Frontal cortex (tissue), 2 donors: ENCODE measurements around the gene TRIM45.

- RAMPAGE, long total RNA, result no peak
These were observed 15.4 kb downstream of the ATP1A1 start for GRCh38 chr1:116388364-116388848.

GRCh38 chr1:116399404-116400511, 26.7 kb downstream of the ATP1A1 start:
- RAMPAGE, long total RNA, result no peak

DNA sequence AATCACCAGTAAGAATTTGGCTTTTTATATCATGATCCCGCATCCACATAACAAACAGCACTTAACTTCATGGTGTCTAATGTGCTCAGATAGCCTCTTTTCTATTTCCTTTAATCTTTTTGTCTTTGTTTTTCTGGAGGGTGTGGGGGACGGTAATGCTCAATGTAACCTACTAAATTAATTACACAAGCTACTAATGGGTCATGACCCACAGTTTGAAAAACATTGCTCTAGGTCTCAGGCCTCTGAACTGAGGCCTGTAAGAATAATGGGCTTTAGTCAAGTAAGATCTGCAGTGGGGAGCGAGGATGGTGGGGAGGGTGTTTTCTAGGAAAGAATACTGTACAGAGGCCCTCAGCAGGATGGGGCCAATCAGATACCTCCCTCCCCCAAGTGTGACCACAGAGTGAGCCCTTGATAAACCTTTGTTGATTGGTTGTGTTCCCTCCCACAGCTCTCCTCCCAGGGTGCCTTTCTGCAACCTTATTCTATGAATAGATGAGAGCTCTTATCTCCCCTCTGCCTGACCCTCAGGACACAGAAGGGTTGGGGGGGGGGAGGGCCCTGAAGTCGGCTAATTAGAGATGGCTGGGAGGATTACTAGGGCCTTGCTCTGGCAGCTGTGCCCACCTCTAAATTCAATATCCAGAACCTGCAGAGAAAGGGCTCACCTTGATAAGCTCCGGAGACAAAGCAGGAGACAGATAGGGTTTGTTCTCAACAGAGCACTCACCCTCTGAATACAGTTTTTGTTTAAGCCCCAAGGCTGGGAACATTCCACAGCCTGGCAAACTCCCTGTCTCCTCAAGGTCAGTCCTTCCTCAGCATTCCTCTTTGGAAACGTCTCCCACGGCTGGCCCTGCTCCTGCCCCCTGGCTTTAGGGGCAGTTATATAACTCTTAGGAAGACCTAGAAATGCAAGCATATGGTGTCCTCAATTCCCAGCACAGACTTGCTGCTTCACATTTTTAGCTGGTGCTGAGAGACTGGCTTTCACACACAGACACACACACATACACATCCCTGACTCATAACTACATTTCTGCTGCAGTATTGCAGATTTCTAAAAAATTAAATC, 42.8 kb downstream of the ATP1A1 start:
- RAMPAGE, long total RNA, result no peak

- RAMPAGE, long total RNA, result no peak
These were observed 38.9 kb downstream of the CD58 start for GRCh38 chr1:116531759-116532529.

GRCh38 chr1:116559307-116559876, 11.4 kb downstream of the CD58 start:
- RAMPAGE, long total RNA, result no peak

- RAMPAGE, long total RNA, result no peak
These were observed 6.1 kb upstream of the CD58 start for GRCh38 chr1:116576605-116577673.

GRCh38 chr1:116687651-116688074, 20.1 kb upstream of the IGSF3 start:
- RAMPAGE, long total RNA, result no peak

DNA sequence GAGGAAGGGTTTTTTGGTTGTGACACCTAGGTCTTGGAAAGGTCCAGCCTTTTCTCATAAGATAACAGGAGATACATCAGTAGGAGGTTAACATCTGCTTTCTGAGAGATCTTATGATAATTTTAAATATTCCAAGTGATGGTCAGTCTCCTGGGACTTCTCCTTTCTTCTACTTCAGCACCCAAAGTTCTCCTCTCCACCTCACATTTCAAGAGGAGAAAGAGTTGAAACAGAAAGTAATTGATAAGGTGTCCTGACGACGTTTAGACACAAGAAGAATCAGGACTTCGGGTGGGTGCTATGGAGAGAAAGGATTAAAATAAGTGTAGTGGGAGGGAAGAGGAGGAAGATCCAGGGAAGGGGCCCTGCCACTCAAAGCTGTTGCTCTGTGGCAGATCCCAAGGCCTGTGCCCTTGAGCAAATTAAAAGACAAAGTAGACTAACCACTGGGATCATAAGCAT, 45.9 kb downstream of the CD2 start:
- RAMPAGE, long total RNA, result no peak

- RAMPAGE, long total RNA, result no peak
These were observed 54.4 kb downstream of the CD2 start for GRCh38 chr1:116808377-116809326.

GRCh38 chr1:116942205-116942629, 32.5 kb downstream of the PTGFRN start:
- RAMPAGE, long total RNA, result no peak

DNA sequence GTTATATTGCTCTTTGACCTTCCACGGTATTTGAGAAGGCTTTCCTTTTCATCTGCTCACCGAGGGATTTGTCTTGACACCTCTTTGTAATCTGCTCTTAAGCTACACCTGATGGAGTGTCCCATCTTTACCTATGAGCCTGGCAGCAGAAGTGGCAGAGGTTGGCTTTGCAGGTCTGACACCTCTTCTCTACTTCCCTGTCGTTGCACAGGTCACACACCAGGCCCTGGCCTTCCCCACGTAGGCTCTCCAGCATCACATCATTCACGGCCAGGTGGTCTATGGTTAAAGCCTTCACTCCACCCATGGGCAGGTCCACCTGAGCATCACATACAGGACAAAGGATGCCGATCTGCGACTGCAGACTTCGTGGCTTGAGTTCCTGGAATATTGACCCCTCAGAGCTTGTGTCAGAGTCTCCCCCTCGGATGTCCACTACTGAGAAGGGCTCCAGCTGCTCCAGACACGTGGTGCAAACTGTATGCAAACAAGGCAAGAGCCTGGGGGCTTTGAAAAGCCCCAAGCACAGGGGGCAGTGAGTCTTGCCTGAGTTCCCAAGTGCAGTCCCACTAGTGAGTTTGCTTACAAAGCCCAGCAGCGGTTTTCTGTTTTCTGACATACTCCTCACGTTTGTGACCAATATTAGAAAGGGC, 840 bp downstream of the TRIM45 start:
- RAMPAGE, long total RNA, result no peak

DNA sequence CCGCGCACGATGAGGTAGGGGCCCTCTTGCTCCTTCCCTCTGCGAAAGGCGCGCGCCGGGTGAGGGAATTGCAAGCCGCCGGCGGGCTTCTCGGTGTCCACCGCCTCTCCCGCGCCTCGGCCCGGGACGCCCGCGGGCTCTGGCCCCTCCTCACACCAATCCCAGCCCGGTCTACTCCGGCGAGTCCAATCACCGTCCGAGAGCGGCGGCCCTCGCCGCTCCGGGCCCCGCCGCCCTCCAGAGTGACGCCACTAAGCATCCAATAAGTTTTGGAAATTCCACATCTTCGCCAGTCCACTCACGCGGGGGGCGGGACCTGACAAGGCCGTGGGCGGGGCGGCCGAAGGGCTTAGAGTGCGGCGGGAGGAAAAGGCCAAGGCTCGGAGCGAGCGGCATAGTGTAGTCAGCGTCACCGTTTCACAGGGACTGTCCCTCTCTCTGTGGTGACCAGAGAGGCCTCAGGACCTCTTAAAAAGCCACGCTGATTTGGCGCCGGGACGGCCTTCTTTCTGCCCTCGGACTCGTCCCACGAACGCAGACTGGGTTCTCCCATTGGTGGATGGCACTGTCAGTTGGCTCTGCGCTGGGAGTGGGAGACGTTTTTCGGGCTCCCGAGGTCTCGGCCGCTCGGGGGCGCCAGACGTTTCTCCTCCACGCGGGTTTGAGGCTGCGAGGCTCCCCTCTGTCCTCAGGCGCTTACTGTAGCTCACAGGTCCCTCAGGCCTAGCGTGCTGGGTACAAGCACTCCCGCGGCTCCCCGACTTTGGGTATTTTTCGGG, at the start of gene TRIM45:
TRIM45 (minus strand) TSS at position 144 of the 779 bp plus-strand sequence.
- RAMPAGE, long total RNA, result no peak

DNA sequence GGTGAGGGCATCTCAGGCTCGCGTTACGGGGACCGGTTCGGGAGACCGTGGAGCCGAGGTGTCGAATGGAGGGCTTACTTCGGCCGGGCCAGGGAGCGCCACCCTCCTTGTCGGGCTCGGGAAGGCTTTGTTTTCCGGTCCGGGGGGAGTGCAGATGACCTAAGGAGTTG, 721 bp upstream of the TRIM45 start:
- RAMPAGE, long total RNA, result no peak

GRCh38 chr1:117209008-117209619, 1.6 kb downstream of the VTCN1 start:
- RAMPAGE, long total RNA, result no peak

- RAMPAGE, long total RNA, result no peak
These were observed 61.0 kb upstream of the TENT5C start for GRCh38 chr1:117544836-117545169.

DNA sequence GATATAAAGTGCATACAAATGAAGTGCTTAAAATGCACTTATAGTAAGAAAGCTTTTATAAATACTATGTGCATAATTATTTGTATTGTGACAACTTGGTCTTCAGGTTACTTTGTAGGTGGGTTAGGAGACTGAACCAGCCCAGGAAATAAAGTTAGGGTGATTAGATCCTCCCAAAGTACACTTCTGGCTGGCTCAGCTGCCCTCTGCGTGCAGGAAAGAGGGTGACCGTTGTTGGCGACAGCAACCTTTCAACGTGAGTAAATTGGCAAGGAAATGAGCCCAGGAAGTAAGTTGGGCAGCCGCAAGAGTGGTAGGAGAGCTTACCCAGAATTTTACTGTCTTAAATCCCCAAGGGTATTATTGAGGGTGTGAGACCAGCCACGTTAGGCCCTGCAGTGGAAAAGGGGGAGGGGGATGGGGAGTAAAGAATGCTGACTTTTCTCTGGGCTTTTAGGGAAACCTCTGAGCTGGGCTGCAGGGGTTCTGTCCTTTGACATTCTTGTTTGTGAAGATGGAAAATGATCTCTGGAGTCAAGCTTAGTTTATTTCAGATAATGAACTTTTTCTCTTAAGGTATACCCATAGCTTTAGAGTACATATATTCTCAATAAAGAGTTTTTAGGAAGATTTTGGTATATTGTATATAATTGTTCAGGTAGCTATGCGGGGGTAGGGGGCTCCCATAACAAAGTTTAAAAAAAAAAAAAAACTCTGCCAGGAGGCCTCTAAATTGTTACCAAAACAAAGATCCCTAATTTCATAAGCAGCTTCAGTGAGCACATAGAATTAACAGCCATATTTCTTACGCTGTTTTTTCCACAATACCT, 1.8 kb downstream of the TENT5C start:
- RAMPAGE, long total RNA, result no peak

DNA sequence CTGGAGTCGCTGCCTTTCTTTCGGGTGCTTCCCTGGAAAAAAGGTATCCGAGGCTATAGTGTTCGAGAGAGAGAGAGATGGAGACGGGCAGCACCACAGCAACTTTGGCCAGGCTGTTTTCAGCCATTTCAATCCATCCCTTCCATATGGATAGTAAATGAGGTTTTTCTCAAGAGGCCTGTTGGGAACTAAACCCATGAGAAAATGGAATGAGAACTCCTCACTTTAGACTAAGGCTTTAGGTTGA, 25.2 kb downstream of the TENT5C start:
- RAMPAGE, long total RNA, result no peak

GRCh38 chr1:117632938-117633216, 27.0 kb downstream of the TENT5C start:
- RAMPAGE, long total RNA, result no peak

DNA sequence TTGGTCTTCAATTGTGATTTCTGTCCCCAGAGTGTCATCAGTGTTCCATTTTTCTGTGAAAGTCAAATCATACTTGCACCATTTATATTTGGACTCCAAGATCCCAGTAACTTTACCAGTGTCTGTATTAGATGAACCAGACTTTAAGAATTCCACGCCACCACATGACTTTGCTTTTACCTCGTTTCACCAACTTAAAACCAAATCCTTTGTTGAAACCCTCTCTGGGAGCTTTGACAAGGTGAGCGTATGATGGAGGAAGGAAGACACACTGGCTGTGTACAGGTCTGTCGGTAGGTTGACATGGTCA, 35.5 kb downstream of the TENT5C start:
- RAMPAGE, long total RNA, result no peak

- RAMPAGE, long total RNA, result no peak
These were observed 45.7 kb downstream of the TENT5C start for GRCh38 chr1:117651400-117652050.